Gallbladder (tissue), 1 donor: ENCODE data around the gene NVL.

DNA sequence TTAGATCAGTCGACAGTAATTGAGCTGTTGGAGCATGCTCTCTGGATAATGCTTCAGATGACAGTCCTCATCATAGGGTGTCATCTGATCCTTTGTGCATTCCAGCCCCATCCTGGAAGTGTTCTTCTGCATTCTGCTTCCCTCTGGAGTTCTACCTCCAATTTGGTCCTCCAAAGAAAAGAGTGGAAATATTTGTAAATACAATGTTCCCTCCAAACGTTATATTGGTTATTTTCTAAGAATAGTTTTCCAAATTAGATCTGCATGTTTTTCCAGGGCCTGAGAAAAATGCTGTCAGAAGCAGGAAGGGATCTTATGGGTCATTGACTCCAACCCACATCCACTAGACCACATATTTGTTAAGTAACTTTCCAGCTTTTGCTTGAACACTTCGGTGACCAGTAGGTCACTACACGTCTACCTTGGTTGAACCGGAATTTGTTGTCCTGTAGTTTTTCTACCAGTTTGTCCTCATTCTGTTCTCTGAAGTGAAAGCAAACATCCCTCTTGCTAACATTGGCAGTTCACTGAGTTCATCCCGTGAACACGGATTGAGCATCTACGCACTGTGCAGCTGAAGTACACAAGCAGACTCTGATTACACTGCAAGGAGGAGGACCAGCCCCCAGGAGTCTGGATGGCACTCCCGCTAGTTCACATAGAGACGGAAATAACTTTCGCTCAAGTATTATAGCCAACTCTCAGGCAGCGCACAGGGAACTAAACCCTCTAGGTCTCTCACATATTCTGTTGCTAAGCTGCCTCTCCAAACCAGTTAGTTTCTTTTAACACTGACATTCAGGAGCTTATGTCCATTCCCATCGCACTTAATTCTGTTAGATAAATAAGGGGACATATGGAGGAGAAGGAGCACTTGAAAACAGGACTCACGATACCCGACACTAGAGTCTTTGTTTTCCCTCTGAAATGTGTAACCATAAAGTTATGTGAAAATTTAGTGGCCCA lies 135.8 kb downstream of the TLR5 start:
- PRO-cap, result no peak

GRCh38 chr1:223233368-223234003 lies 90.4 kb upstream of the TLR5 start:
- PRO-cap, result no peak

GRCh38 chr1:223288730-223289261 lies 75.2 kb downstream of the SUSD4 start:
- PRO-cap, result no peak

DNA sequence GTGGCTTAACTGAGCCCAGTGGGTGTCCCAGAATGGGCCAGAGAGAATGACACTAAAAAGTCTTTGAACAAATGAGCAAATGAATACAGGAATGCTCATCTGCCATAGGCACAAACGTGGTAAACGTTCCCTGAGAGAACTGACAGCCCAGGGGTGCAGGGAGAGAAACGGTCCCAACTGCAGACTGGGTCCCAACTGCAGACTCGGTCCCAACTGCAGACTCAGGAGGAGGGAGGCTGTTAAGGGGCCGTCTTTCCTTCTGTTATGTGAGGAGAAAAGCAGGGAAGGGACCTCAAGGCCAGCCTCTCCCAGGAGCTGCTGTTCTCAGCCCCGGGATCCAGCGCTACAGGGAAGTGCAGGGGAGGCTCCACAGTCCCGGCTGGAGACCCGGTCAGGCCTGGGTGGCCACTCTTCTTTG lies 21.5 kb downstream of the CAPN2 start:
- PRO-cap, result bidirectional peak, plus-strand start at position 321 of the sequence, minus-strand start at position 268 of the sequence

- PRO-cap, result no peak
Measured at GRCh38 chr1:223759009-223759620, 46.8 kb downstream of the CAPN2 start.

DNA sequence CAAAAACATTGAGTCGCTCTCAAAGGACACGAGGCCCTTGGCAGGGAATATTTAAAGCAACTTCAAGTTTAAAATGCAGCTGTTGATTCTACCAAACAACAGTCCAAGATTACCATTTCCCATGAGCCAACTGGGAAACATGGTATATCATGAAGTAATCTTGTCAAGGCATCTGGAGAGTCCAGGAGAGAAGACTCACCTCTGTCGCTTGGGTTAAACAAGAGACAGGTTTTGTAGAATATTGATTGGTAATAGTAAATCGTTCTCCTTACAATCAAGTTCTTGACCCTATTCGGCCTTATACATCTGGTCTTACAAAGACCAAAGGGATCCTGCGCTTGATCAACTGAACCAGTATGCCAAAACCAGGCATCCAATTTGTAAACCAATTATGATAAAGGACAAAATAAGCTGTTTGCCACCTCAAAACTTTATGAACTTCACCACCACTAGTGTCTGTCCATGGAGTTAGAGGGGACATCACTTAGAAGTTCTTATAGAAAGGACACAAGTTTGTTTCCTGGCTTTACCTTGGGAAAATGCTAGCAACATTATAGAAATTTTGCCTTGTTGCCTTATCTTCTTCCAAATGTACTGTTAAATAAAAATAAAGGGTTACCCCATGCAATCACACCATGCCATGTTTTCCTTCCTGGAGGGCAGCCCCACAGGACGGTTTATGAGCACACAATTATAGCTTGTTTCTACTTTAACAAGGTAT lies 63.0 kb downstream of the CAPN2 start:
- PRO-cap, result no peak

- PRO-cap, result no peak
Measured at GRCh38 chr1:223827072-223827768, 18.5 kb downstream of the TP53BP2 start.

DNA sequence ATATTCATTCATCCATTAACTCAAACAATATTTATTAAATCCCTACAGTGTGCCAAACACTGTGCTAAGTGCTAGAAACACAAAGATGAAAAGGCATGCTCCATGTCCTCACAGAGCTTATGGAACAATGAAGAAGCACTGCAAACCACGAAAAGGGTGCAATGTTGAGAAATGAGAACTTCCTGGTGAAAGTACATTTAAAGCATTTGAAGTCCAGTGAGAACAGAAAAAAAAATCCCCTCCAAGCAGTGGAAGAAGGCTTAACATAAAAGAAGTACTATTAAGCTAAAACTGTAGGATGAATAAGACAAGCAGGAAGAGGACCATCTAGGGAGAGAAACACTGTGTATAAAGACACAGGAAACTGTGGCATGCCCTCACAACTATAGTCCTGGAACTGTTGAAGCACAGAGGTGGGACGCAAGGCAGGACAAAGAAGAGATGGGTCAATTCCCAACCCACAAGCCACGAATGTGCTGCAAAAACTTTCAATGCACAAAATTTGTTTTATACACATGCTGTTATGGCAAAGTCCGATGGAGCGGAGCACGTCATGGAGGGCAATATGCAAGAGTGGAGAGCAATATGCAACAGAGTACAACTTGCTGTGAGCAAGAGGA lies 9.9 kb downstream of the TP53BP2 start:
- PRO-cap, result no peak

DNA sequence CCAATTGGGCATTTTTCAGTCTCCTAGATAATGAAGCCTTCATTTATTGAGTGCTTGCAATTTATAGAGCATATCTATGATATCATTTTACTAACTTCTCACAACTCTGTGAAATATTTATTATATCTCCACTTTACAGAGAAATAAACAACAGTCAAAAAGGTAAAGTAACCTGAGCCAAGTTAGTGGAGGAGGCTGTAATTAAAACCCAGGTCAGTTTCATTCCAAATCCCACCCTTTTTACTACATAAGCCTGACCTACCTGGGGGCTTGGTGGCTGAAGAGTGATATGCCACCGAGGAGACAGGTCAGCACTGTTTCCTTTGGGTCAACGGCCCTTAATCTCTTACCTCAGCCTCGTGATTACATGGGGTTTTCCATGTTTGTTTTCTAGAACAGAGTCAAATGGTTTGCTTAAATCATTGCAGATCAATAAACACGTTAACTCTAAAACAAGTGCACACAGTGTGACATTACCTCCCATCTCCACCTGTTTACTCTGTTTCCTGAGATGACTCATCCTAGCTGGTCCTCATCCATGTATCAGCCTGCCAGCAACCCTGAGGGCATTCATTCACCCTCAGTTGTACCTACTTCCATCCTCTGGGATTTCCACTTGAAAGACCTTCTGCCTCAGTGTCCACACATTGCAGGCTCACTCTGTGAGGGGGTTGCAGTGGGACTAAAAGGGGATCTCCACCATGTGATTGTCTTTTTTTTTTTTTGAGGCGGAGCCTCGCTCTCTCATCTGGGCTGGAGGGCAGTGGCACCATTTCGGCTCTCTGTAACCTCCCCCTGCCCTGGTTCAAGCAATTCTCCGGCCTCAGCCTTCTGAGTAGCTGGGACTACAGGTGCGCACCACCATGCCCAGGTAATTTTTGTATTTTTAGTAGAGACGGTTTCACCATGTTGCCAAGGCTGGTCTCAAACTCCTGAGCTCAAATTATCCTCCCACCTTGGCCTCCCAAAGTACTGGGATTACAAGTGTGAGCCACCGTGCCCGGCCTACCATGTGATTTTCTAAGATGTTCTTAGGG lies 40.9 kb upstream of the TP53BP2 start:
- PRO-cap, result no peak

- PRO-cap, result no peak
Measured at GRCh38 chr1:223962004-223962526, 116.3 kb upstream of the TP53BP2 start.

- PRO-cap, result no peak
Measured at GRCh38 chr1:224051753-224052193, 62.1 kb upstream of the FBXO28 start.

GRCh38 chr1:224131801-224132414 lies 18.0 kb downstream of the FBXO28 start:
- PRO-cap, result no peak

DNA sequence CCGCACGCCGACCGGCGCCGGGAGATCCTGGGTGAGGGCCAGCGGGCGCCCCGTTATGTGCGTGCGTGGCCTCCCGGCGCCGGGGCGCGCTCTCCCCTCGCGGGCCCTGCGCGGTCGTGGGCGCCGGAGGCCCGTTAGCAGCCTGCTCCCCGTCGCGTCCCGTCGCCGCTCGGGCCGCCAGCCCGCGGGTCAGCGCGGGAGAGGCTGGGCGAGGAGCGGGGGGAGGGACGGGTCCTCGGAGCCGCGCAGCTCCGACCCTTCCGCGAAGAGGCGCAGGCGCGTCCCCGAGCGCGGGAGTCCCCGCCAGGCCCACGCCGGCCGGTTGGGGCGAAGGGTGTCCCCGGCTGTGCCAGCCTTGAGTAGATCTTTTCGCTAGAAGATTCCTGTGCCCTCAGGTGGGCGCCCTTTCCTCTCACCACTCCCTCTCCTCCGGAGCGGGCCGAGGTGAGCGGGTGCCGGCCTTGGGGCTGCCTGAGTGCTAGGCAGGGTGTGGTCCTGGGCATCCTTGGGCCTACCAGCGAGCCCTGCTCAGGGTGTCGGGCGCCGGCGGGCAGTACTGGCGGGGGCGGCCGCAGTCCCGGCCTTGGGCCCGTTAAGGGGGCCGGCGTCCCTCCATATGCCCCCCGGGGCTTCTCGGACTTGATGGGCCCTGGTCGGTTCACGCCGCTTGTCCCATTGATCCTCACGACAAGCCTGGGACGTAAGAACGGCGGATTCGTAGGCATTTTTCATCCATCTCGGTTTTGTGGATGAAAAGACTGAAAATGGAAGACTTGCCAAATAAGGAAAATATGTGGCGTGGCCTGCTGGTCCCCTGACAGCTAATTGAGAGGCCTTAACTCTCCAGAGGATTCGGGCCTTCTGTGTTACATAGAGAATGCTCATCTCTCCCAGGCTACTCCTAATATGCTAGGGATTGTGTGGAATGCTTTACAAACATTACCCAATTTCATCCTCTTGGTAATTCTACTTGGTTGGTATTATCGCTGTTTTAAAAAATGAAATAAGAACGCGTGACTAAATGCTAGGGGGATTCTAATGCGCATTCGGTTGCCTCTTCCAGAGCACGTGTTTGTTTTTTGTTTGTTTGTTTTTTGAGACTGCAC lies 701 bp downstream of the DEGS1 start:
- PRO-cap, result bidirectional peak, plus-strand start at position 265 of the sequence, minus-strand start at position 171 of the sequence

DNA sequence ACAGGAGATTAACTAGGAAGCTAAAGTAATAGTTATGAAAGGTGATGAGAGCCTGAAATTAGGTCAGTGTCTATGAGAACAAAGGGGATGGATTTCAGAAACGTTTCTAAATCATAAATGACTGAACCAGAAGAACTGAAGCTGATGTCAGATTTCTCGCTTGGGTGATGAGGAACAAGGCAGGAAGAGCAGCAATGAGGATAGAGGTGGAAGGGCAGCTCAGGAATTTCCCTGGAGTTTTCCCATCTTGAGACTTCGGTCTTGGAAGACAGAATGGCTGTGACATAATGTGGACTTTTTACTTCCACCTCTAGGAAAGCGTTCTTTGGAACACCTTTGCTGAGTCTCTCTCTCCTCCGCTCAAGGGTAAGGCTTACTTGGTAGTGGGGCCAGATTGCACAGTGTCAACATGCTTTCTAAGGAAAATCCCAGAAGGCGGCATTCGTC lies 36.5 kb downstream of the DEGS1 start:
- PRO-cap, result no peak

DNA sequence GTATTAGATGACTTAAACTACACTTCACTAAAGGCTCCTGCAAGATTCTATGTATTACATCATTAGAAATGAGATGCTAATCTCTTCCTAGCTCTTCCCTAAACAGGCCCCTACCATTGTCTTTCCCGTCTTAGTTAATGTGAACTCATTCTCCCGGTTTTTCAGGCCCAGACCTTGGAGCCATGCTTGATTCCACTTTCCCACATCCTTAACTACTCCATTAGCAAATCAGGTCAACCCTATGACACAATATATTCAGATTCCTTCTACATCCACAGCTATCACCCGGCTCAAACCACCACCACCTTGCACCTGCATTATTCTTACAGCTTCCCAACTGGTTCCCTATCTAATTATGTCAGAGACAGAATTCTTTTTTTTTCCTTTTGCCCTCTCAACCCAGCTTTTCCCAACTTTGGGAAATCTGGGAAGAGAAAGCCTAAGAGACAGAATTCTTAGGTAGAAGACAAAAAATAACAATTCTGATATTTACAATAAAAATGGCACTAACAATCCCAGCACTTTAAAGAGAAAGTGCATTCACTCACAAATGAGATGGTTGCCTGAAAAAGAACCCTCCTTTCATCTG lies 73.2 kb downstream of the NVL start:
- PRO-cap, result no peak

DNA sequence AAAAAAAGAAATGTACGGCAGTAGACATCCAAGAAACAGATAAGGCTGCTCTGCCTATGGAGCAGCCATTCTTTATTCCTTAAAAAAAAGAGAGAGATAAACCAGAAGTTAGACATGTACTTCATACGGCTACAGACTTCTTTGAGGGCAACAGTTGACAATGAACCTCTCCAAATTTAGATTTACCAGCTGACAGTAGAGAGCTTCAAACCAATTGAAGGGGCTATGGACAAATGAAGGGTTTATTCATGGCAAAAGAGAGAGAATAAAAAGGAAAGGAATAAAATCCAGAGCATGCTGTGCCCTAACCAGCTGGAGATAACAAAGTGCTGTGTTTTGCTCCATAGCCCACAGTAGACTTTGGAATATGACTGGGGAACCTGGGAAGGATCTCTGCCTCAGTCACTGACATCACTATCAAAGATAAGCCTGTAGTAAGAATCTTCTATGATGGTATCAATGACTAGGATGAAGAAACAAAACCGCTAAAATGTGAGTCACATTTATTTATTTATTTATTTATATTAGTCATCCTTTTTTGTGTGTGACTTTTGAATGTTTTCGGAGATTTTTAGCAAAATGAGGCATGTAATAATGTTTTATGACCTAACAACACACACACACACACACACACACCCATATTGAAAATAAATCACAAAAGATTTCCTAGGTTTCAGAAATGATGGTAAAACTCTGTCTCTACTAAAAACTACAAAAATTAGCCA lies 56.4 kb downstream of the NVL start:
- PRO-cap, result no peak

DNA sequence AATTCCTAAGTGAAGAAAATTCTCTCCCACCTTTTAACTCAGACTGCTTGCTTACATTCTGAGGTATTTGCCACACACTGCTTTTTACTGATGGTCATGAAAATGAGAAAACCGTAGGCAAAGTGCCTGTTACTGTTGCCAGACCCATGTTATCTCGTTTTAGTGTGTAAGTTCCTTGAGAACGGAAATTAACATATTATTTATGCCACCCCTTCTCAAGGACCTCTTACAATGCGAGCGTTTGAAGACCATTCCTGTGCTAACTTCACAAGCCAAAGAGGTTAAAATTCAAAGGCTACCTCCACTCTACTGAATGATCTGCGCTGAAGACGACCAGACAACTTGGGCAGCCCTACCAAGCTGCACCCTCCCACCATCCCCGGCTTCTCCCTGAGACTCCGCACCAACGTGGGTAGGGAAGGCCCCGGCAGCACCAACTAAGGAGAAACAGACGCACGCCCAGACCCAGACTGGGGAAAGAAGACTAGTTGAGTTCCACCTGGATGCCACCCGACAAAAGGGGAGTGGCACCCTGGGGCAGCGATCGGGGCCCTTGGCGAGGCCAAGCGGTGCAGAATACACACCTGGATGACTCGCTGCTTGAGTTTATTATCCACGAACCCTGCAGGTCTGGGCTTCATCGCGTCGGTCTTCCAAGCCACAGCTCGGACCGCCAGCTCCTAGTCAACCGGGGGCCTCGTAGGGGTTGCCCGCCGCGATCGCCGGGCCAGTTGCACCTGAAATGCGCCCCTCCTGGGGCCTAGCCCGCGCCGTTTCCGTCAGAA lies at the start of gene NVL:
Gene NVL (minus strand): TSS at position 686 of the 785 bp plus-strand sequence.
- PRO-cap, result bidirectional peak, plus-strand start outside the sequence, minus-strand start at position 653 of the sequence

DNA sequence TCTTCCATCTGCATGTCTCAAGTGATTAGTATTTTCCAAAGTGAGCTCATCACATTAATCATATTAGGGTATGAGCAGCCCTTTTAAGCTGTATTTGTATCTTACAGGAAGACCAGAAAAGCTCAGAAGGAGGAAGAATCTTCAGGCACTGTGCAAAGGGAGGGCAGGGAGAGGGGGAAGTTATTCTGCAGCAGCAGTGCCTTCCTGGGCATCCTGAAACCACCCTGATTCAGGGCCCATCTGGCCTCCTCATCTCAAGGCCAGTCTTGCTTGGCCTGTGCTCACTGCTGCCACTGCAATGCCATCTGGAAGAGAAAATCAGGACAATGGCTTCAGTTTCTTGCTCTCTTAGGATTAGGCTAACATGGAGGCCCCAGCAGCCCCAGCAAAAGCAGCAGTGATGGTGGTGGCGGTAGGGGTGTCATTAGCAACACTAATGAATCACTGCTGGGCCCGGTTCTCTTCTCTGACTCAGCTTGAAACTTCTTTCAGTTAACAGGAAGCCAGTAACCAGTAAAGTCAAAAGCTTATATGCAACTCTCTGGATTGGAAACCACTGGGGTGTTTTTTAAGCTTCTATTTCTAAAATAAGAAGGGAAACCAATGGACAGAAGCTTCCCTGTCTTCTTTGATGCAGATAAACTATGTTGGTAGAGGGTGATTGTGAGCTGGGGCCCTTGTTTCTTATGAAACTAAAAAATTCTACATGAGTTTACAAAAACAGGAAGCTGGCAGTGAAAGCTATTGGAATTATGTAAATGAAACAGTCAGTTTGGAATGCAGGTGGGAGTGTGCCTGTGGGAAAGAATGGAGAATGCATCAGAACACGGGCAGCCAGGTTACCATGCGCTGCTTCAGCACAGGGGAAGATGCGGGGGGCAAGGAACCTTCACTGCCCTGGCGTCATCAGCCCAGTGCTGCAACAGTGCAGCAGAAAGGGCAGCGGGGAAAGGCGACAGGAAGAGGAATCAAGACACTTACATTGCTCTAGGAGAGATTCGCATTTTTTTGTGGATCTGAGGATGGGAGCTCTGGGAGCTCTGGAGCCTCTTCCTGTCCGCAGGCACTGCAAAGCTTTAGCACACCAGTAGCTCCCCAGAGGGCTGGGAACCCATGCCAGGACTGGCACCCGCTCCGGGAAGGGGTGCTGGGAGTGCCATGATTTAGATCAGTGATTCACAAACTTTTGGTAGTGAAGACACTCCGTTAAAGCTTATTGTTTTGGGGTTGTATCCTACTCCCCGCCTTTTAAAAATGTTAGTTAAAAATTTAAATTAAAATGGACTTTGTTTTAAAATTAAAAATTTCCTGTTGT lies 63.8 kb upstream of the WDR26 start:
- PRO-cap, result unidirectional peak, plus-strand start at position 491 of the sequence; unidirectional peak, plus-strand start at position 822 of the sequence

- PRO-cap, result no peak
Measured at GRCh38 chr1:224505855-224506119, 71.2 kb upstream of the WDR26 start.

DNA sequence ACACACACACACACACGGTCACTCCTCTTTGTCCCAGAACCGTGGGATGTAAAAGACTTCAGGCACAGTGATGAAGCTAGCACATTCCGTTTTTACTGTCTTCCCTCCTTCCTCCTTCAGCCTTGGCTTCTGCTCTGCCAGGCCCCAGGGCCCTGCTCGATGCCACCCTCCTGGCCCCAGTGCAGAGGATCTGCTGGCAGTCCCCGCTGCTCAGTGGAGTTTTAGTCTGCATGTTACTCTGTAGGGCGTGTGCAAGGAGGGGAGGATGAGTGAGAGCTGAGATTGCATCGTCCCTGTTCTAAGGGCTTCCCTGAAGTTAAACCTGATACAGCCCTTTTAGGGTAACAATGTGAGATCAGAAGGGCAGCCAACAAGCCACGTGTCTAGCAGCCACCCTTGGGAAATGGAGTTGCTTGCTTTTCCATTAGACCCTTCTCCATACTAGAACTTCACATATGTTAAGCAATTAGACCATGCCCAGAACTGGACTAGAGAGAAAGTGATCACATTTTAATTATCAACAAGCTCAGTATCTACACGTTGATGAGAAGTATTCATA lies 71.8 kb upstream of the WDR26 start:
- PRO-cap, result no peak